HT-29 (cell line): ENCODE measurements around the genes CCSAP, PGBD5 and ARV1.

- RAMPAGE, long total RNA = no peak
Observed at GRCh38 chr1:229217725-229218154, 53.2 kb upstream of the RAB4A start.

DNA sequence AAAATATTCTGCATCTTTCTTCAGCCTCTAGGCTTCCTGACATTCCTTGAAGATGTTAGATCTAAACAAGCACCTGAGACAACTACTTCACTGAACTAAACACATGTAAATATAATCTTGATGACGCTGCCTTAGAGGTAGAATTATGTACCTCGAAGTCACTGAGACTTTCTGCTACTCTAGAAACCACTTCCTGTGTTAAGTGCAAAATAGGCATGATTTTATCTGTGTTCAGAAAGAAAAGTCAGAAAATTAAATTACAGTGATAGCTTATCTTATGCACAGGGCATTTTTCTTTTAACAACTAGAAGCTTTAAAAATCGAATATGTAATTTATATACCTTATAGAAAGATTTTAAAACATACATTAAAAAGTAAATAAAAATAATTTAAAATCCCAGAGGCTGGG lies 17.3 kb upstream of the RAB4A start:
- RAMPAGE, long total RNA = no peak

GRCh38 chr1:229273663-229274419 lies 2.9 kb downstream of the RAB4A start:
- RAMPAGE, long total RNA = no peak

GRCh38 chr1:229296367-229297355 lies 25.8 kb downstream of the RAB4A start:
- RAMPAGE, long total RNA = no peak

GRCh38 chr1:229342832-229343626 lies at the start of gene CCSAP:
Gene CCSAP, minus strand, starts transcription at chr1:229343047.
- RAMPAGE, long total RNA = no peak

DNA sequence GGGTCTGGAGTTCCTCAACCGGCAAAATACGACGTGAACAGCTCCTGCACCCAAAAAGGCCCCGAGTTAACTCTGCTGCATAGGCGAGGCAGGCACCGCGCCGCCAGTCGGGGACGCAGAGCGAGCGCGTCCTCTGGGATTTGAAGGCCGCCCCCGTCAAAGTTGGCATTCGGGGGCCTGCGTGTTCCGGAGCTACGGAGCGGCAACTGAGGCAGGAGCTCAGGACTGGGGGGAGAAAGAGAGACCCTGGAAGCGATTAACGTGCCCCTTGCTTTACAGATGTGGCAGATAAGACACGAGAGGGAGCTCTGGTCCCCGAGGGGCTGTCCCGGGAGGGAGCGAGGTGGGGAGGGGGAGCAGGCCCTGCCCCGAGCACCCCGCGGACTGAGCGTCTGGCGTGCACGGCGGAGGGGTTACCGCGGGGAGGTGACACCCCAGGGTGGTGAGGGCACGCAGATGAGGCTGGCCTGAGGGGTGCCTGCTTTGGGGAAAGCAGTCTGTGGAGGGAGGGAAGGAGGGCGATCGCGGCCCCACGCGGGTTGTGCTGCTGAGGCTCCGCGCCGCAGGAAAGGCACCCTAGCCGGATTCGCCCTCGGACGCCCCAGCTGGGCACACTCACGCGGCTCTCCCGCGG lies 26.6 kb downstream of the ACTA1 start:
- RAMPAGE, long total RNA = no peak

- RAMPAGE, long total RNA = no peak
Observed at GRCh38 chr1:229525806-229526323, 17.7 kb upstream of the NUP133 start.

GRCh38 chr1:229715963-229716470 lies 90.0 kb downstream of the URB2 start:
- RAMPAGE, long total RNA = no peak

DNA sequence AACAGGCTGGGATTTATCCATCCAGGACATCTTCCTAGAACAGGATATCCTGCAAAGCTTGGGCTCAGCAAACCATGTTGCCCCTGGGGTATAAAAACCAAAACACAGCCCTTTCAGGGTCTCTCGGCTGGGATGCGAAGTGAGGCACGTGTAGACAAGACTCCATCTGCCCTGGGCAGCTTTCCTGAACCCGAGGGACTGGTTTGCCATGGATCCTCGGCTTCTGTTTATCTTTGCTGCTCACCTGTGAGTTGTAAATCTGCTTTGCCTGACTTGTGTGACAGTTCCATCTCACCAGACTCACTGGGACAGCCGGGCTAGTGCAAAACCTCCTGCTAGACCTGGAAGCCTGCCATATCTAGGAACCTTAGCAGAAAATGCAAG lies 218.5 kb downstream of the URB2 start:
- RAMPAGE, long total RNA = no peak

- RAMPAGE, long total RNA = no peak
Observed at GRCh38 chr1:230168515-230169303, 101.7 kb downstream of the GALNT2 start.

GRCh38 chr1:230425450-230426759 lies at the start of gene PGBD5:
Gene PGBD5, minus strand, starts transcription at chr1:230426332.
- RAMPAGE, long total RNA = no peak

DNA sequence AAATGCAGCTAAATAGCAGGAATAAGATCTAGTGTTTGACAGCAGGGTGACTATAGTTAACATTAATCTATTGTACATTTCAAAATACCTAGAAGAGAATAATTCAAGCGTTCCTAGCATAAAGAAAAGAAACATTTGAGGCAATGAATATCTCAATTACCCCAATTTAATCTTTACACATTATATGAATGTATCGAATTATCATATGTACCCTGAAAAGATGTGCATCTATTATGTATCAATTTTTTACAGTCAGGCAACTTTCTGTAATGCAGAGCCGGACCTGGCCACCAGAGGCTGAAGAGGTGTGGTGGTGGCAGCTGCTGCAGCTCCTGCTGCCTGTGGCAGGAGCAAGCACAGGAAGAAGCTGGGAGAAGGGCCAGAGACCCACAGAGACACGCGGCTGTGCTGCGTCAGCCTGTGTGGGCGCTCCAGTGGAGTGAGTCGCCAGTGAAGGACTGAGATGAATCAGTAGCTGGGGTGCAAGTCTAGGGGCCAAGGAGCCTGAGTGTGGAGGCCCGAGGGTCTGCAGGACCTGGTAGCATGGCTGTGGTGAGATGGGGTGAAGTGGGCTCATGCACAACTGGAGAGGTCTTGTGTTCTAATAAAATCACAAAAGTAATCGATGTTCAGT lies 74.3 kb upstream of the COG2 start:
- RAMPAGE, long total RNA = no peak

- RAMPAGE, long total RNA = no peak
Observed at GRCh38 chr1:230705350-230706097, 8.4 kb downstream of the AGT start.

DNA sequence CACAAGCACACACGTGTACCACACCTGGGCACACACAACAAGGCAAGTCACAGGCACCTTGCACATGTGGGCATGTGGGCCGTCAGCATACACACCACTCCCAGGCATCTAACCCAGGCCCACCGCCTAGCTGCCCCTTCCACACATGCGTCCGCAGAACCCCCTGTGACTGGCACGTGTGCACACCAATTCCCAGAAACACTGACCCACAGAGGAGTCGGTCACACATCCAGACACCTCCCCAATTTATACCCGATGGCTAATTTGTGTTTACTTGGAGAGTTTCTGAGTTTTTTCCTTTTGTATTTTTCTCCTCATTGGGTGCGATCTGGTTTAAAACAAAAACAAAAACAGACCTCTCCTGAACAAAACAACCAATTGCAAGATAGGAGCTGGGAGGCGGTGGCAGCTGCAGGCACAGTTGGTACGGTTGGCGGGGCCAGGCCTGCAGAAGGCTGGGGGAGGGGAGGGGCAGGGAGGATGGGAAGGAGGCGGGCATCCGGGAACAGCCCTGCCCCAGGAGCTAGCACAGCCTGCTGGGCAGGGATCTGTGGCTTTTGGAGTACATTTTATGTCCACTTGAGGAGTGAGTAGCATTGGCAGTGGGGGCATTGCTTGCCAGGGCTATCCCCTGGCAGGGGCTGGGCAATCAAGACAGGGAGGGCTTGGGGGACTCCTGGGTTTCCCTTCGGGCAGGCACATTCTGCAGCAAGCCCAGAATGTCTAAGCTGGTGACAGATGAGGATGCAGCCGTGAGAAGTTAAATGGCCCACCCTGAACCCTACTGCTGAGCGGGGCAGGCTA lies 5.1 kb downstream of the CAPN9 start:
- RAMPAGE, long total RNA = no peak

- RAMPAGE, long total RNA = no peak
Observed at GRCh38 chr1:230979007-230979365, at the start of gene ARV1. Gene ARV1, plus strand, starts transcription at chr1:230979094.

- RAMPAGE, long total RNA = no peak
Observed at GRCh38 chr1:231019476-231020002, 20.5 kb downstream of the FAM89A start.

DNA sequence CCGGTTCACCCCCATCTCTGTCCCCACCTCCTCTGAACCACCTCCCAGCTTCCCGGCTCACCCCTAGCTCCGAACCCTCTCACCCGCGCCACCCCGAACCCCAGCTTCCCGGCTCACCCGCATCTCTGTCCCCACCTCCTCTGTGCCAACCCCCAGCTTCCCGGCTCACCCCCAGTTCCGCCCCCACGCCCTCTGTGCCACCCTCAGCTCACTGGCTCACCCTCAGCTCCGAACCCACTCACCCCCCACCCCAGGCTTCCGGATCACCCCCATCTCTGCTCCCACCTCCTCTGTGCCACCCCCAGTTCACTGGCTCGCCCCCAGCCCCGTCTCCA lies 482 bp upstream of the FAM89A start:
- RAMPAGE, long total RNA = no peak

DNA sequence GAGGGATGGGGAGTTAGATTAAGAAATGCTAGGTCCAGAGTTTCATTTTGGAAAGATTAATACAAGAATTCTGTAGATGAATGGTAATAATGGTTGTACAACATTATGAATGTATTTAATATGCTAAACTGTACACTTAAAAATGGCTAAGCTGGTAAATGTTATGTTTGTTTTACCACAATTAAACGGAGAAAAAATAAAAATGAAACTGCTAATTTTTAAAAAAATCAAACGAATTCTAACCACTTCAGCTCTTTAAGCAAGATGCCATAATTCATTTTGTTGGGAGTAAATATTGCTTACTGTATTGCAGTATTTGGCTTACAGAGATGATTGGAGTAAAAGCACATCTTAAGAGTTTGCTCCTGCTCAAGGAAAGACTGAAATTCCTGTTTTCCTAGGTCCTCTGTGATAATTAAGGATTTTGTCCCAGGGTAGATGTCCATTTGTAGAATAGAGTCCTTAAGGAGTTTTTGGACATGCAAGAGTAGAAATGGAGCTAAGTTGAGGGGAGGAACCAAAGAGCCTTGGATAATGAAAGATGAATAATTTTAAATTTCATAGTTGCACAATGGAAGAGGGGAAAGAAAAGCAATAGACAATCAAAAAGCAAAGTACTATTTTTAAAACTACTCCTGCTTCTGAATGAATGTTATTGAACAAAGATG lies 27.1 kb downstream of the TSNAX start:
- RAMPAGE, long total RNA = no peak

DNA sequence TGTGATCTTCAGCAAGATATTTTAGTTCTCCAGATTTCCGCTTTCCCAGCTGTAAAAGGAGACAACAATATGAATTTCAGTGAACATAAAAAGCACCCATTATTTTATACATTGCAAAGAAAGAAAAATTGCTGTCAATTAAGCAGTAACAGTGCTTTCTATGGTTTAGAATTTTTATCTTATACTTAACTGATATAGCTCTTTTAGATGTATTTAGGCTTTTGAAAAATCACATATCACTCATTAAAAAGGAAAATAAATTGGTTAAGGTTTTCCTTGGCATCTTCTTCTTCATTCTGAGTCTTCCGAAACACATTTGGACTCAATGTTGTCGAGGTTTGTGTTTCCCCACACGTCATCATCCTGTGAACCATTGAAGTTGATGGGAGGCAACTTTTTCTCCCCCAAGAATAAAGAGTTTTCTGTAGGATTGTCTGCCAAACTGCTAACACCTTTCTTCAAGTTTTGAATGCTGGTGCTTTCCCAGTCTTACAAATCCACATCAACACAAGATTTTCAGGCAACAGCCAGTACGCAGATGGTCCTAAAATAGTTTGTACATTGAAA lies 187.7 kb downstream of the DISC1 start:
- RAMPAGE, long total RNA = no peak

DNA sequence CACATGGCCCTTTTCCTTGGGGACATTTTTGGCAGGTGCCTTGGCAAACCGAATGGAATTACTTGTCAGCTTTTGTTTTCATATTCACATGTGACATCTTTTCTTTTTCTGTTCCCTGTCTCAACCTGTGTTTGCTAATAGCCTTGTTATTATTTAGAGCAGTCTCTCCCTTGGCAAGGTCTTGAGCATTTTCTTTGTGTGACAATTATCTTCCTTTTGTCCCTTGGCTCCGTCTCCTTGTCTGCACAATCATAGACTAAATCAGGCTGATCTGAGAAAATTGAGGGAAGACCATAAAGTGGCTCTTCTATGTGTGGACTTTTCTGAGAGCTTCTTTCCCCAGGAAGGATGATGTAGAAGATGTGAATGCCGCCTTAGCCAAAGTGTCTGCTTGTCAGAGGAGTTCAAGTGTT lies 192.0 kb downstream of the DISC1 start:
- RAMPAGE, long total RNA = no peak